Skeletal muscle tissue (tissue), 7 donors: Measurements from ENCODE around the genes ZNF181, USF2 and MAG.

GRCh38 chr19:34391062-34392053, 12.8 kb upstream of the PDCD2L start:
- PRO-cap, 3 experiments: no peak in any of the 3 experiments
- RAMPAGE, long total RNA: no peak
- RRBS, 2 experiments: 100% methylated on average over 1 of the region's 7 CpGs; no CpG with 5 or more reads in 1 of the 2 experiments

DNA sequence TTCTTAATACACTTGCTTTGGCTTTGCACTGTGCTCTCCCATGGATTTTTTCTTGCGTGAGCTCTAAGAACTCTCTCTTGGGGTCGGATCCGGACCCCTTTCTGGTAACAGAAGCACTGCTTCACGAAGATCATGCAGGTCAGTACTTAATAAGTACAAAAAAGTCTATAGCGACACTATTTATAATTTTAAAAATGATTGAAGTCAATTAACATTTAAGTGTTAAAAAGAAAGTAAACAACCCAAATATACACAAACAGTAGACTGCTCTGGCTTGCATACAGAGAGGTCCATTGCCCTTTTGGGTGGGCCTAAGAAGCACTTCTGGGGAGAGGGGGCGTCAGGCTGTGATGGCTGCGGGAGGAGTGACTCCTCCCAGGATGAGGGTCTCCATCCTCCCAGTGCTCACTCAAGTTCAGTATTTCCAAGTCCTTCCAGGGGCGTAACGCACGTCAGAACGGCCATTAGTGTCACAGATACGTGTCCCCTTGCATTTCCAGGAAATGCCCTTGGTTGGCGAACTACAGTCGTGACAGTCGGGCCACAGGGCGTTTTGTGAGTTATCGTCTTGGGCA, 296 bp downstream of the SCGB2B2 start:
- PRO-cap, 3 experiments: no peak in any of the 3 experiments
- RAMPAGE, long total RNA: no peak
- RRBS, 2 experiments: no CpG with 5 or more reads among the region's 17 CpGs

DNA sequence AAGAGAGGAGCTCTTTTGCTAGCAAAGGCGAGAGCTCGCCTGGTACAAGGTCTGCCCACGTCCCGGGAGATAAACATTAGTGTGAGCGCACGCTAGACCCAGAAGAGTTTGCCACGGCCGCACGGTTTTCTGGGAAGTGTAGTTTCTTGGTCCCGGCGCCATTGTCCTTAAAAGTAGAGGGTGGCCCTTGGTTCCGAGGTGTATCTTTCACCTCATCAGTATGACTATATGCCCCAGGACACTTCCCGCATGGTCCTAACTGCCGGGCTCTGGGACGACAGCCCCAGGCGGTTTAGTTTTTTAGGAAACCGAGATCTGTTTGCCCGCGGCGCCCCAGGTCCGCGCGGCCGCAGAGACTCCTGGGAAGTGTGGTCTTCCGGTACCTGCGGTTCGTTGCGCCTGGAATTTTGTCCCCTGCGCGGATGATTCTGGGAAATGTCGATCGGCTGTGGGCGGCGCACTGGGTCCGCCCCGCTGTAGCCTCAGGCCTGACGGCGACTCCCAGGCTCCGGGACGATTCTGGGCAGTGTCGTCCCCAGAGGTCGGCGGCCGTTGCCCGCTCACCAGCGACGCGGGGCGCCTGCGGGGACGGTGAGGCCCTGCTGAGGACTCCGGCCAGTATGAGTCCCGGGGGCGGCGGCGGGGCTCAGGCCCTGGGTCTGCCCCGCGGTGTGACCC, at the start of gene ZNF181:
TSS of gene ZNF181 (plus strand) at position 474 of the 678 bp plus-strand sequence.
- PRO-cap, 3 experiments: peak in 3 of 3 experiments; most common plus-strand start position 410 of the sequence (in 1); most common minus-strand start position 368 of the sequence (in 2)
- RAMPAGE, long total RNA: no peak
- RRBS, 2 experiments: 1 to 2% methylated on average over 31 of the region's 58 CpGs

DNA sequence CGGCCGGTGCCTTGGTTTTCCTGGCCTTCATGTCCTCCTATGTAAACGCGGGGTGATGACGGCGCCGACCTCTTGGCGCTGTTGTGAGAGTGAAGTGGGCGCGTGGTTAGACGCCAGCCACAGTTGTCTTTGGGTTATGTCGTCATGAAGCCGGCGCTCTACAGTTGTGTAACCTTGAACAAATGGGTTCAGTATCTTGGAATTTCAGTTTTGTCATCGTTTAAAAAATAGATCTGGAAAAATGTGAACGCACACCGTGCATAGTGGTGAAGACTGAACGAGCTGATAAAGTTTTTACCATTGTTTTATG, 360 bp downstream of the ZNF181 start:
- PRO-cap, 3 experiments: peak in 2 of 3 experiments; most common plus-strand start position 223 of the sequence (in 1); most common minus-strand start position 31 of the sequence (in 1)
- RAMPAGE, long total RNA: no peak
- RRBS, 2 experiments: 4% methylated on average over 1 of the region's 18 CpGs

DNA sequence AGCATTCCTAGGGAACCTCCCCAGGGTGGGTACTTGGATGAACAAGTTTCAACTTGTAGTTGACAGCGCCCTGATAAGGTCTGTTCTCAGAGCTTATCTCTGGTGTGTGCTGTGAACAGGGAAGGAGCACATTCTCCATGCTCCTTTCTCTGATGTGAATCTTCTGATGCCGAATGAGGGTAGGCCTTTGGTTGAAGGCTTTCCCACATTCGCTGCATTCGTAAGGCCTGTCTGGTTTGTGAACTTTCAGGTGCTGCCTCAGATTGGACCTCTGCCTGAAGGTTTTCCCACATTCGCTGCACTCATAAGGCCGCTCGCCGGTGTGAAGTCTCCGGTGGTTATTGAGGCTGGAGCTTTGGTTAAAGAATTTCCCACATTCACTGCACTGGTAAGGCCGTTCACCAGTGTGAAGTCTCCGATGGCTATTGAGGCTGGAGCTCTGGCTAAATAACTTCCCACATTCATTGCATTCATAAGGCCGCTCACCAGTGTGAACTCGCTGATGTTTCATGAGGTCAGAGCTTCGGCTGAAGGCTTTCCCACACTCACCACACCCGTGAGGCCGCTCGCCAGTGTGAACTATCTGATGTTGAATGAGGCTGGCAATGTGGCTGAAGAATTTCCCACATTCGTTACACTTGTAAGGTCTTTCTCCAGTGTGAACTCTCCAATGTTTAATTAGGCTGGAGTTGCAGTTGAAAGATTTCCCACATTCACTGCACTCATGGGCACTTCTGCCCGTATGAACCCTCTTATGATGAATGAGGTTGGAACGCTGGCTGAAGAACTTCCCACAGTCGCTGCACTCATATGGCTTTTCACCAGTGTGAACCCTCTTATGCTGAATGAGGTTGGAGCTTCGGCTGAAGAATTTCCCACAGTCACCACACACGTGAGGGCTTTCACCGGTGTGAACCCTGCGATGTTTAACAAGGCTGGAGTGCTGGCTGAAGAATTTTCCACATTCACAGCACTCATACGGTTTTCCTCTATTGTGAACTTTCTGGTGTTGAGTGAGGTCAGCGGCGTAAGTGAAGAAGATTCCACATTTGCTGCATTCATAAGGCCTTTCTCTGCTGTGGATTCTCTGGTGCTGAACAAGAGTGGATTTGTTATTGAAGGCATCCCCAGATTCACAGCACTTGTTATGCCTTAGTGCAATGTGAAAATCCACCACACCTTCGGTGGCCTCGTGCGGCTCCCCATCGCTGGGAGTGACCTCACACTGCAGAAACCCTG, 5.7 kb downstream of the ZNF792 start:
- PRO-cap, 3 experiments: no peak in any of the 3 experiments
- RAMPAGE, long total RNA: no peak
- RRBS, 2 experiments: no CpG with 5 or more reads among the region's 32 CpGs

GRCh38 chr19:34994890-34995490, 5.1 kb upstream of the GRAMD1A start:
- PRO-cap, 3 experiments: peak in 1 of 3 experiments; most common minus-strand start chr19:34995052 (in 1)
- RAMPAGE, long total RNA: no peak
- RRBS, 2 experiments: no CpG with 5 or more reads among the region's 11 CpGs

DNA sequence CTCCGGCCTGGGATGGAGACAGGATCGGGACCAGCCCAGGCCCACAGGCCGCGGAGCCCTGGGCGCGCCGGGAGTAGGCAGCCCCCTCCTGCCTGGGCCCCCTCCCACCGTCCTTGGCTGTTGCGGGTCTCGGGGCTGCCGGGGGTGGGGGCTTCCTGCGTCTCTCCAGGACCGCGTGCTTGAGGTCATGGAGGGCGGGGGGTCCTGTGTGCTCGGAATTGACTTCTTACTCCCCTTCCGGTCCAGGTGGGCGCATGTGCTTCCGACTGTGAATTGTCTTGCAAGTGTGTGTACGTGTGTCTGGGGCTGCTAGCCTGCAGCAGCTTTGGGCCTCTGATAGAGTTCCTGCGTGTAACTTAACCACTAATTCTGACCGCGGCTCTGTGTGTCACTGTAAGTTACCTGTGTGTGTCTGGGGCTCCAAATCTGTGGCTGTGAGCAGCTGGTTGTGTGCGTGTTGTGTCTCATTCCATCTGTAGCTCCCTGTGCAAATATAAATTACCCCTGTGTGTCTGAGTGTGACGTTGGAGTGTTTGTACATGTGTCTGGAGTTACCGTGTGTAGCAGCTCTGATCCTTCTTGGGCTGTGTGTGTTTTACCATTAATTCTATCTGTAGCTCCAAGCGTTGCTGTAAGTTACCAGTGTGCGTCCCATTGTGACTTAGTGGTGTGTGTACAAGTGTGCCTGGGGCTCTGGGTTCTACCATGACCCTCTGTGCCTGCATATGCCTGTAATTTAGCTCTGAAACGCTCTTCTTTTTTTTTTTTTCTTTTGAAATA, 919 bp downstream of the GRAMD1A start:
- PRO-cap, 3 experiments: peak in 1 of 3 experiments; most common plus-strand start position 289 of the sequence (in 1); most common minus-strand start position 115 of the sequence (in 1)
- RAMPAGE, long total RNA: no peak
- RRBS, 2 experiments: 3 to 5% methylated on average over 15 of the region's 29 CpGs

GRCh38 chr19:35066306-35066697, 24.8 kb downstream of the HPN start:
- PRO-cap, 3 experiments: no peak in any of the 3 experiments
- RAMPAGE, long total RNA: no peak
- RRBS, 2 experiments: 89 to 91% methylated on average over 5 of the region's 10 CpGs

DNA sequence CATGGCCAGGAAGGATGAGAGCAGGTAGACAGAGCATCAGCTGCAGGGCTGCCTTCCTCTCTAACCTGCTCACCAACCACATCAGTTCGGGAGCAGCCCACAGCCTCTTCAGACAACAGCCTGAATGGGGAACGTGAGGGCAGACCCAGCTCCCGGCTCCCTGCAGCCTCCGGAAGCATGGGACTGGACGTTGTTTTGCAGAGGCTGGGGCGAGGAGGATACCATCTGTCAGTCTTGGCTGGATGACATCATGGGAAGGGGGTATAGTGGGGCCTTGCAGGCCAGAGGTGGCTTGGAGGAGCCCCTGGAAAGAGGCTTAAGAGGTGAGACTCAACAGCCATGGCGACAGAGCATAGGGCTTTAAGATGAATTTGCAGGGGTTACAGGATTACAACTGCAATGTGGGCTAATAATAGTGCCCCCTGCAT, 1.4 kb downstream of the FXYD3 start:
- PRO-cap, 3 experiments: no peak in any of the 3 experiments
- RAMPAGE, long total RNA: no peak
- RRBS, 2 experiments: no CpG with 5 or more reads among the region's 7 CpGs

GRCh38 chr19:35211555-35212571, 16.7 kb downstream of the FAM187B start:
- PRO-cap, 3 experiments: no peak in any of the 3 experiments
- RAMPAGE, long total RNA: no peak
- RRBS, 2 experiments: no CpG with 5 or more reads among the region's 14 CpGs

GRCh38 chr19:35214281-35214688, 14.3 kb downstream of the FAM187B start:
- PRO-cap, 3 experiments: no peak in any of the 3 experiments
- RAMPAGE, long total RNA: no peak
- RRBS, 2 experiments: no CpG with 5 or more reads among the region's 4 CpGs

- PRO-cap, 3 experiments: no peak in any of the 3 experiments
- RAMPAGE, long total RNA: no peak
- RRBS, 2 experiments: no CpG with 5 or more reads among the region's 2 CpGs
Observed at GRCh38 chr19:35220590-35220971, 8.0 kb downstream of the FAM187B start.

DNA sequence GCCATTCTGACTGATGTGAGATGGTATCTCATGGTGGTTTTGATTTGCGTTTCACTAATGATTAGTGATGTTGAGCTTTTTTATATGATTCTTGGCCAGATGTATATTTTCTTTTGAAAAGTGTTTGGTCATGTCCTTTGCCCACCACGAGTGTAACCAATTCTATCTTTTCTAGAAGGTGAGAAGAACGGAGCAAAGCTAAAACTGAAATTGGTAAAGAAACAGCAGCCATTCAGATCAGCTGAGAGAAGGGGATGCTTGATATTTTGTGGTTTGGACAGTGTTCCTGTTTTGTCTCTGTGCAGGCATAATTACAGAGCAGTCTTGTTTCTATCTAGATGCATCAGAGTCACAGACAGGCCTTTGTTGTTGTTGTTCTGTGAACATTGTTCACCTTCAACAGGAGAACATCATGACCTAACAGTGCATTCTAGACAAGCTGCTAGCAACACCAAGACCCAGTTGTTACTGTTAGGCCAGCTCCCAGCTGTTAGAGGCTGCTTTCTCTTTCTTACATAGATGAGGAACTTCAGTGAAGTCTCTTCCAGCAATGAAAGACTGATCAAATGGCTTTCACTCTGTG, 8.6 kb upstream of the LSR start:
- PRO-cap, 3 experiments: no peak in any of the 3 experiments
- RAMPAGE, long total RNA: no peak
- RRBS, 2 experiments: no CpG with 5 or more reads among the region's 3 CpGs

GRCh38 chr19:35249236-35249423, 328 bp downstream of the LSR start:
- PRO-cap, 3 experiments: no peak in any of the 3 experiments
- RAMPAGE, long total RNA: no peak
- RRBS, 2 experiments: 3% methylated on average over 7 of the region's 12 CpGs

DNA sequence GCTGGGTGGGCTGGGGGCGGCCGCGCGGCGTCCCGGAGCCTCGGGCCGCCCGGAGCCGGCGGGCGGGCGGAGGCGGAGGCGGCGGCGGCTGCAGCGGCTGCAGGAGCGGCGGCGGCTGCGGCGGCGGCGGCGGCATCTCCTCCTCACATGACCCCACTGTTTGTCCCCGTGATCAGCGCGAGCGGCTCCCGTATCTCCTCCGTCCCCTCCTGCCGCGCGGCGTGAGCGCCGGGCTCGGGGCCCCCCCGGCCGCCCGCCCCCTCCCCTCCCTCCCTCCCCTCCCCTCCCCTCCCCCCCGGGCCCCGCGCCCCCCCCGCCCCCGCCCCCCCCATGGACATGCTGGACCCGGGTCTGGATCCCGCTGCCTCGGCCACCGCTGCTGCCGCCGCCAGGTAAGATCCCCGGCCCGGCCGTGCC, at the start of gene USF2:
TSS of gene USF2 (plus strand) at position 191 of the 417 bp plus-strand sequence.
- PRO-cap, 3 experiments: peak in 2 of 3 experiments; most common plus-strand start position 191 of the sequence (in 1); most common minus-strand start position 149 of the sequence (in 2)
- RAMPAGE, long total RNA: no peak
- RRBS, 2 experiments: 2 to 4% methylated on average over 12 of the region's 56 CpGs

DNA sequence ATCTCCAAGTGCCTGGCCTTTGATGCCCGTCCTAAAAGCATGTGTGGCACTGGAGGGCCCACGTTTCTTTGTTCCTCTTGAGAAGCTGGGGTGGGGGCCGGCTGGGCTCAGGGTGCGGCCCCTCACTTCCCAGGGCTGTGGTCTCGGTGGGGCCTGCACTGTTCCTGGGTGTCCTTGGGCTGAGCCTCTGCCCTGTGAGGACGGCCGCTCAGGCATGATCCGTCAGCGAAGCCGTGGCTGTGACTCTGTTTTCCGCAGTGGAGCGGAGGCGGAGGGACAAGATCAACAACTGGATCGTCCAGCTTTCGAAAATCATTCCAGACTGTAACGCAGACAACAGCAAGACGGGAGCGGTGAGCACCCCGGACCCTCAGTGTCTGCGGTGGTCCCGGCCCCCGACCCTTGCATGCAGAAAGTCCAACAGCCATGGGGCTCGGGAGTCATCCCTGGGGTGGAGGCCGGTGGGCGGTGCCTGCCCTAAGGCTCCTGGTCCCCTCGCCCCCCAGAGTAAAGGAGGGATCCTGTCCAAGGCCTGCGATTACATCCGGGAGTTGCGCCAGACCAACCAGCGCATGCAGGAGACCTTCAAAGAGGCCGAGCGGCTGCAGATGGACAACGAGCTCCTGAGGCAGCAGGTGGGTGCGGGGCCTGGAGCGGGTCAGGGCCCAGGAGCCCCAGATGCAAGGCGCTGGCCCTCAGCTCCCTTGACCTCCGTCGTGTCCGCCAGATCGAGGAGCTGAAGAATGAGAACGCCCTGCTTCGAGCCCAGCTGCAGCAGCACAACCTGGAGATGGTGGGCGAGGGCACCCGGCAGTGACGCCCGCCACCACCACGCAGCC, 3.7 kb upstream of the HAMP start:
- PRO-cap, 3 experiments: no peak in any of the 3 experiments
- RAMPAGE, long total RNA: no peak
- RRBS, 2 experiments: 85 to 87% methylated on average over 11 of the region's 47 CpGs

- PRO-cap, 3 experiments: no peak in any of the 3 experiments
- RAMPAGE, long total RNA: no peak
- RRBS, 2 experiments: no CpG with 5 or more reads among the region's 3 CpGs
Observed at GRCh38 chr19:35281018-35281218, 1.4 kb upstream of the HAMP start.

- PRO-cap, 3 experiments: no peak in any of the 3 experiments
- RAMPAGE, long total RNA: start-site peak on the plus strand at chr19:35292148-35292171, 9 and 6 reads in 2 replicates
- RRBS, 2 experiments: no CpG with 5 or more reads among the region's 13 CpGs
Observed at GRCh38 chr19:35291713-35292286, at the start of gene MAG. MAG (plus strand) TSS chr19:35292161.

- PRO-cap, 3 experiments: no peak in any of the 3 experiments
- RAMPAGE, long total RNA: no peak
- RRBS, 2 experiments: 41 to 57% methylated on average over 5 of the region's 18 CpGs
Observed at GRCh38 chr19:35345865-35346500, 1.7 kb upstream of the FFAR1 start.

DNA sequence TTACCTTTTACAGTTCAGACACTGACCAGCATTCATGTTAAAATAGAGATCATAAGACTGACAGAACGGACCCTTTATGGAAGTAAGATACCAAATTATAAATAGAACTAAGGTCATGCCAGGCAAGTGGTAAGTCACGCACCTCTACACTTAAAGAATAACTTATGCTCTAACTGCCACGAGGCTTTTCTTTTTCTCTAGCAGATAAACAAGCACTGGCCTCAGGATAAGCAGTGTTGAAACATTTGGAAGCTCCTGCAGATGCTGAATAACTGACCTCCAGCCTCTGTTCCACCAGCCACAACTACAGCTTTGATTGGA, 28.4 kb downstream of the GPR42 start:
- PRO-cap, 3 experiments: no peak in any of the 3 experiments
- RAMPAGE, long total RNA: no peak
- RRBS, 2 experiments: no CpG with 5 or more reads among the region's 3 CpGs